HT1080 (cell line): ENCODE measurements around a stretch of chr9.

GRCh38 chr9:83656334-83656770, 33.4 kb downstream of the IDNK start:
RAMPAGE:
- cytosol, long total RNA = no peak
- long total RNA = no peak
- nucleus, long total RNA = no peak

DNA sequence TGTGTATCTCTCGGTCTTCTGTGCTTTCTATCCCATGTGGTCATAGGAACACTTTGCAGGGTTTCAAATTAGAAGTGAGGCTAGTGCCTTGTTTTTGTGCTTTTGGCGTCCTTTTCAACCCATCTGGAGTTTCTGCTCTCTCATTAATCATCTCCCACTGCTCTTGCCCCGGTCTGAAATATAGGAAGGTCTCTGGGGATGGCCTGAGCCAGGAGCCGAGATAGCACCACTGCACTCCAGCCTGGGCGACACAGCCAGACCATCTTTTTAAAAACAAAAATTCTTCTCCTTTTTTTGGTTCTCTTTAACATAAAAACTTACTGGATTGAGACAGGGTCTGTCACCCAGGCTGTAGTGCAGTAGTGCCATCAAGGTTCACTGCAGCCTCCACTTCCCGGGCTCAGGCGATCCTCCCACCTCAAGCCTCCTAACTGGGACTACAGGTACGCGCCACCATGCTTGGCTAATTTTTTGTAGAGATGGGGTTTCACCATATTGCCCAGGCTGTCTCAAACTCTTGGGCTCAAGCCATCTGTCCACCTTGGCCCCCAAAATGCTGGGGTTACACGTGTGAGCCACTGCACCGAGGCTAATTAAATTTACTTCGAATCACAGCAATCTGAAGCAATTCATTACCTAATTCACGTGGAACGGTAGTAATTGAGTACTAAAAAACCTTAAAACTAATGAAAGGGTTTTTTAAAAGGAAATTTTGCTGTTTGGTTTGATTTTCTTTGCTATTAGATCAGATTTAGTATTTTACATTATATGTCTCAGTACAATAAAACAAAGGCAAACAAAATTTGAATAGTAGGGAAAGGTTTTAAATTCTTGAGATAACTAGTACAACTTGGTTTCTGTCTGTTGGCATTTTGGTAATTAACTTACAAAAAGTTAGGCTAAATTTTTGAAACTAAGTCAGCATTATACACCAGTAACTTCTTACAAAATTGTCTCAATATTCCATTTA, 9.7 kb upstream of the C9orf64 start:
RAMPAGE:
- cytosol, long total RNA = no peak
- long total RNA = no peak
- nucleus, long total RNA = no peak

RAMPAGE:
- cytosol, long total RNA = no peak
- long total RNA = no peak
- nucleus, long total RNA = no peak
Measured at GRCh38 chr9:83969618-83970713, 10.0 kb downstream of the HNRNPK start.

RAMPAGE:
- cytosol, long total RNA = no peak
- long total RNA = no peak
- nucleus, long total RNA = no peak
Measured at GRCh38 chr9:83970714-83971311, 9.2 kb downstream of the HNRNPK start.

DNA sequence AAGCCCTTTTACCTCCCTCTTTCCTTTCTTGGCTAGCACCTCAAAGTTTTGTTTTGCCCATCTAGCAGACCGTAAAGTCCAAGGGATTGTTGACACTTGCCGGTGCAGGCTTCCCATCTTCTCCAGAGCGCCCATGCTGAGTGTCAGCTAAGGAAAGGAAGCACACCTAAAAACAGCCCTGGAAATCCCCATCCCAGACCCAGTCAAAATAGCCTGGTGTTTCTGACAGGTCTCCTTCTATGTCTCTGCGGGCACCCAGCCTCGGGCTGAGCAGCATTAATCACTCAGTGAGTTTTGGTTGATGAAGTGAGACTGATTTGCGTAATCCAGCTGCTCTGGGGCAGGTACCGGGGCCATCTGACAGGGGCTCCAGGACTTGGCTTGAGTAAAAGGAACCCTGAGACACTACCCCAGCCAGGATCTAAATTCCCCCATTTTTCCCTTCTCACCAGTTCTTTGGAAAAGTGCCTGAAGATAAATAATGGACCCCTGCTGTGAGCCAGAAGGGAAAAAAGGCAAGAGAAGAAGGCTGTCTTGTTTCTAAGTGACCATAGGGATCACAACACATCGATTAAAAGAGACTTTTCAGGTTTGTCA, 647 bp downstream of the SLC28A3 start:
RAMPAGE:
- cytosol, long total RNA = no peak
- long total RNA = no peak
- nucleus, long total RNA = no peak

RAMPAGE:
- cytosol, long total RNA = no peak
- long total RNA = no peak
- nucleus, long total RNA = no peak
Measured at GRCh38 chr9:85077629-85077836, 408.0 kb downstream of the NTRK2 start.

RAMPAGE:
- cytosol, long total RNA = no peak
- long total RNA = no peak
- nucleus, long total RNA = no peak
Measured at GRCh38 chr9:85742390-85742614, 548 bp upstream of the AGTPBP1 start.

DNA sequence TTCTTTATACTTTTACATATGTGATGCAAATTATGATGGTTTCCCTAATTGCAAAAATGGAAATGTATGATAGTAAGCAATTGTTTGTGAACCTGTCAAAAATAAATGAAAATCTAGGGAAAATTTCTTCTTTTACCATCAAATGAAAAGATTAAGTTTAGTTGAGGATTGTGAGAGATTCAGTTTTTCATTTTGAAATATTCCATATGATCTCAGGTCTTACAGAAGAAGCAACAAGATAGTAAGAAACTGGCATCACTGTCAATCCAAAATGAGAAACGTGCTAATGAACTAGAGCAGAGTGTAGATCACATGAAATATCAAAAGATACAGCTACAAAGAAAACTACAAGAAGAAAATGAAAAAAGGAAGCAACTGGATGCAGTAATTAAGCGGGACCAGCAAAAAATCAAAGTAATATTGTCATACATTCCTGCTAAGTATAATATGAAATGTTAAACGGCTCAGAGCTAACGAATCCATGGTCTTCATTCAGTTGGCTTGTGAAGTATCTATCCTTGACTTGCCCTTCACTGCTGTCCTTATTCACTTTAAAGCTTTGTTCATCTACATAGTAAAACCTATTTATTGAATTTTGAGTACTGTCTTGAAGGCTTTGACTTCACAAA, 91.7 kb upstream of the NAA35 start:
RAMPAGE:
- cytosol, long total RNA = no peak
- long total RNA = no peak
- nucleus, long total RNA = no peak

DNA sequence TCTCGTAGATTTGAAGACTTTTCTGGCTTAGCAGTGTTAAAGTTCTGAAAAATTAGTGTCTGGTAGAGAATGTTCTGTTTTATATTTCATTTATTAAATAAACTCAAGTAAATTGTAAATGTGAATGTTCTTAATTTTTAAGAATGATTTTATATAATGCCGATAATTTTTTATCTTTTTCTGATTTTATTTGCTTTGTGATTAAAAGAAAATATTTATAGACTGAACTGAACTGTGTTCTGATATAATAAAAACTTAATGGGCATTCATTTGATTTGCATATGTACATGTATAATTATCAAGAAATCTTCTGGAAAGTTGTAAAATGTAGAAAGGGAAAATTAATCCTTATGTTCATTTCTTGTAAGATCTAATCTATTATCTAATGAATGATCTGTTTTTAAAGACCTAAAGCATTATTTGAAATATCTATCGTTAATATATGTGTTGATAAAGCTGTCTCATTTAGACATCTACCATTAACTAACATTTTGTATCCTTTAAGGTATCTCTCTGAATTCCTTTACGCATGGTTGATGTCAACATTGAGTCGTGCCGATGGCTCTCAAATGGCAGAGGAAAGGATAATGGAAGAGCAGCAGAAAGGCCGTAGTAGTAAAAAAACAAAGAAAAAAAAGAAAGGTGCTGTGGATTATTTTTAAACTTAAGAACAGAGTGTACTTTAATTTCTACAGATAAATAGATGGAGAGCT, 75.2 kb downstream of the NAA35 start:
RAMPAGE:
- cytosol, long total RNA = no peak
- long total RNA = no peak
- nucleus, long total RNA = no peak

DNA sequence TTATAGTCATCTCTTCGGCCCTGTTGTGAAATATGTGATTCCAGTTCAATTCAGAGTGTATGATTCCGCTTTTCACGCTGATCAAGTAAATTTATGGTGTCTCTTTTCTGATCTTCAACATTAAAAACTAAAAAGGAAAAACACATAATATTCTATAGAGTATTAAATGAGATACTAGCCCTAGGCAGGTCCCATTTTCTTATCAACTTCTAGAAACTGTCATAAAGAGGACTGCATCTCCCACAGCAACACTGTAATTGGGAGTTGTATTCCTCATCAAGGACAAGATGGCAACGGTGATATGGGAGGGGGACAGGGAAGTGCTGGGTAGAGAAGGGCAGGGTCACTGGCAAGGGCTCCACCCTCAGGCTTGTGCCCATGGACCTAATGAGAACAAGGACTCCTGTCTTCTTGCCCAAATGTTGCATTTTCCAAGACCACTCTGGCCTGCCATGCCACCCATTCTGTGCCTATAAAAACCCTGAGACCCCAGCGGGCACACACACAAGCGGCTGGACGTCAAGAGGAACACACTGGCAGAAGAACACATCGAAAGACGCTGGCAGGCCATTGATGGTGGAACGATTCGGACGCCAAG, 71.5 kb downstream of the GOLM1 start:
RAMPAGE:
- cytosol, long total RNA = no peak
- long total RNA = no peak
- nucleus, long total RNA = no peak

DNA sequence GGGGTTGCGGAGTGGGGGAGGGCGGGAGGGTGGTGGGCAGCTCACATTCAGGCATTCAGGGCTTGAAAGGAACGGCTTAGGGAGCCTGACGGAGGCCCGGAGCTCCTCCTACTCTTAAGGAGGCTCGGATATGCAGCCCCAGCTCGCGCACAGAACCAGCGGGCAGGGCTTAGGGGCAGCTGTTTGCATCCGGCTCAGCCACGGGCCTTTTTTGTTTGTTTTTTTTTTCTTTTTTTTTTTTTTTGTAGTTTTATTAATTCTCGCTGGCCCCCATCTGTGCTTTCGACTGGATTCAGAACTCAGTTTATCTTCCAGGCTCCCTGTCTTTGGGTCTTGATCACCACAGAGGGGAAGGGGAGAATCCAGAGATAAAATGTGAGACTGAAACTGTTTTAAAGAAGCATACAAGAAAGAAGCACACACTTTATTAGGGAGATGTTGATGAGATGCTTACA, 520 bp upstream of the GAS1 start:
RAMPAGE:
- cytosol, long total RNA = no peak
- long total RNA = no peak
- nucleus, long total RNA = no peak

GRCh38 chr9:87041771-87042704, 94.7 kb upstream of the GAS1 start:
RAMPAGE:
- cytosol, long total RNA = no peak
- long total RNA = no peak
- nucleus, long total RNA = no peak

GRCh38 chr9:87640307-87641061, 85.4 kb upstream of the CTSL start:
RAMPAGE:
- cytosol, long total RNA = no peak
- long total RNA = no peak
- nucleus, long total RNA = no peak

RAMPAGE:
- cytosol, long total RNA = no peak
- long total RNA = no peak
- nucleus, long total RNA = no peak
Measured at GRCh38 chr9:87709187-87709732, 16.7 kb upstream of the CTSL start.

GRCh38 chr9:87727557-87728291, 1.8 kb downstream of the CTSL start:
RAMPAGE:
- cytosol, long total RNA = no peak
- long total RNA = no peak
- nucleus, long total RNA = no peak

GRCh38 chr9:87730886-87731540, 5.1 kb downstream of the CTSL start:
RAMPAGE:
- cytosol, long total RNA = no peak
- long total RNA = no peak
- nucleus, long total RNA = no peak

DNA sequence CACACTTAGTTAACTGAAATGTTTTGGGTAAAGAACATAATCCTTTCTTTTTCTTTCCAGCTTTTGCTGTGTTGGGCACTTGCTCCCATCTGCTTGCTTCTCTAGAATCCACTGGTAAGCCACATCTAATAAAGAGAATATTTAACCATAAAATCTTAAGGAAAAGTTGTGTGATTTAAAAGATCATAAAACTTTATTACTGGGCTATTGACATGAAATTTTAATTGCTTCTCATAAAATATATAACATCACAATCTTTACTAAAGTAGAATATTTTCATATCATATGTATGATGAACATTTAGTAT, 19.5 kb downstream of the SPATA31C2 start:
RAMPAGE:
- cytosol, long total RNA = no peak
- long total RNA = no peak
- nucleus, long total RNA = no peak

GRCh38 chr9:88392508-88393110, 4.4 kb downstream of the SPIN1 start:
RAMPAGE:
- cytosol, long total RNA = no peak
- long total RNA = no peak
- nucleus, long total RNA = no peak

RAMPAGE:
- cytosol, long total RNA = no peak
- long total RNA = no peak
- nucleus, long total RNA = no peak
Measured at GRCh38 chr9:88531702-88532745, 3.0 kb upstream of the NXNL2 start.

RAMPAGE:
- cytosol, long total RNA = no peak
- long total RNA = no peak
- nucleus, long total RNA = no peak
Measured at GRCh38 chr9:88932733-88933200, 58.5 kb upstream of the S1PR3 start.